Parietal lobe (tissue), 2 donors: ENCODE measurements around a stretch of chr6.

DNA sequence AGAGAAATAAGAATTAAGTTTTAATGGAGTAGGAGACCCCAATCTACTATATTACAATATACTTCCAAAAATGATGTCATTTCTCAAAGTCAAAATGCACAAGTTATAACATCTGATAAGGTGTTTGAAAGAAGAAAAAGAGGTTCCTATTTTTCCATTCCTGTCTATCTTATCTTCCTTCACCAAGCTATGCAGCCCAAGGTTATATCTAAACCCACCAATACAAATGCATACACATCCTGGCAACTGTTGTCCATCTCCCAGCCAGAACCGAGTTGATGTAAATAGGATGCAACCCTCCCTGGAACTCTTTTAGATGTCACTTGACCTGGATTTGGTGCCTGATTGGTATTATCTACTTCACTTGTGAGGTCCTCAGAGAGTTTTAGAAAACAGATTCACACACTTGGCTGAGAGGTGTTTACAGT, 10.5 kb downstream of the NEDD9 start:
- RAMPAGE, long total RNA = no peak

- RAMPAGE, long total RNA = no peak
Observed at GRCh38 chr6:11401985-11402195, 135.7 kb upstream of the TMEM170B start.

DNA sequence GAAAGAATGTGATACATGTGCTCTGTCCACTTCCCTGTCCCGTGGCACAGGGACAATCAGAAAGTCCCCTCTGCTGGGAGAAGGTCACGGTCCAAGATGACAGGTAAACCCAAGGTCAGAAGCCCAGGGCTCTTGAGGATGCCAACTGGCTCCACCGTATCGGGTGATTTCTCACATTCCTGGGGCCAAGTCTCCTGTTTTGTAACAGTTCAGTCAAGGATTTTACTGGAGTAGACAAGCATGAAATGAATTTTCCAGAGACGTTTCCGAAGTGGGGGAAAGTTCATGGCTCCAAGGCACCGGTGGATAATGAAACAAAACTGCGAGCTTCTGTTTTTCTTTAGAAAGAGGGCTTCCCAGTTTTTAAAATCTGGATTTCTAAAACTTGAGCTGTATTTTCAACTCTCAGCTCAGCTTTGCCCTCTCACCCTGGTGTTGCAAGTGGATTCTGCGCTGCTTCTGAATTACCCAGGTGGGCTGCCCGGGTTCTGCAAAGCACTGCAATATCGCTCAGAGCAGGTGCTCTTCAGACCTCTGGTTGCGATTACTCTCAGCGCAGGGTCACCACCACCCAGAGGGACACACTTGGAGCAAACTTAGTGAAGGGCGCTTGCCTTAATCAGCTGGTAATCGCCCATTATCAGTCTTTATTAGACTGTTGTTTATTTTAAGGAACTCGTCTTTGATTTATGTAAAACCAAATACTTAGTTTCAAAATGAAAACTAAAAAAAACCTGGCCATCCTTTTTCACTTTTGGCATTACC, 64.3 kb upstream of the TMEM170B start:
- RAMPAGE, long total RNA = no peak

DNA sequence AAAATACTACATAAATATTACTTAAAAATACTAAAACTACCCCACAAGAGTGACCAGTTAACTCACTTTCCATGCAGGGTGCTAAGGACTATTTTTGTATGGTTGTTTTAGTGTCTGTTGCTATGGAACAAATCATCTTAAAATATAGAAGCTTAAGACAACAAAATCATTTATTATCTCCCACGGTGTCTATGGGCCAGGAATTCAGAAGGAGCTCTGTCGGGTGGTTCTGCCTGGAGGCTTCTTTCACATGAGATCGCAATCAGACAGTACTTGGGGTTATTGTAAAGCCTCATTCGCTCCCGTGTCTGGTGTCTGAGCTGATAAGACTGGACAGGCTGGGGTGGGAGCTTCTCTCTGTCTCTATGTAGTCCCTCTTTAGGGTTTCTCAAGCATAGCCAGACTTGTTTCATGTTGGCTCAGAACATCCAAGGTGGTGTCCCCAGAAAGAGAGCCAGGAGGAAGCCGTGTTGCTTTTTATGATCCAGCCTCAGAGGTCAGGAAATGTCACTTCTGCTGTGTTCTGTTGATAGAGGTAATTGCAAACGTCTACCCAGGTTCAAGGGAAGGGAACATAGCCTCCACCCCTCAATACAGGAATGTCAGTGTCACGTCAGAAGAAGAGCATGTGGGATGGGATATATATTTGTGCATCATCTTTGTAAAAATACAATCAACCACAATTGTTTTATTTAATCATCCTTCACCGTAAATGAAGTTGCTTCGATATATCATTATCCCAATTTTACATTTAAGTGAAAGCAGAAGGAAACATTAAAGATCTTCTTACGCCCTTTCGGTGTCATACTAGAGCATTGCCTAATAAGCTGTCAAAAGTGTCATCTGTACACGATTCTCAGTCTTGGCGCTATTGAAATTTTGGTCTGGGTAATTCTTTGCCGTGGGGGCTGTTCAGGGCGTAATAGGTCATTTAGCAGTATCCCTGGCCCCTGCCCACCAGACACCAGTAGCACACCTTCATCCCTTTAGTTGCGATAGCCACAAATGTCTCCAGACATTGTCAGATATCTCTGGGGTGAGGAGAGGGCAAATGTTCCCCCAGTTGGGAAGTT, 40.7 kb upstream of the TMEM170B start:
- RAMPAGE, long total RNA = no peak

DNA sequence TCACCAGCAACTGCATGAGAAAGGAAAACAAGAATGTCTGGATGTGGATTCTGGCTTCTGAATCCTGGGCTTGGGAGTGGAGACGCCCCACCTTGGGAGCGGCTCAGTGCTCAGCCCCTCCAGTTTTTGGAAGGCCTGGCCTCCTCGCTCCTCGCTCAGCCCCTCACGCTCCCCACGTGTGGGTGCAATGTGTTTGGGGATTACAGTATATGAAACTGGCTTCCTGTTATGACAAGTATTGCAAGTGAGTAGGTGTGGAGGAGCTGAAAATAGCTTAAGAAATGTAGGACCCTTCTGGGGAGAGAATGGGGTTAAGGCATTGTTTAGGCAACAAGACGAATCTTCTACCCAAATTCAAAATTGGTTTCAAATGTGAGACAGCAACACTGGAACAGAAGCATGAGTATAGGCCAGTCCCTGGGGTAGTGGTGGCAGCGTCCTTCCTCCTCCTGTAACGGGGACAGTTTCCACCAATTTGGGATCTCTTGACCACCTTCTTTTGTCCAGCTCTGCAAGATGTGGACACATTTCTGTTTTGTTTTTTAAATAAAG, 66.9 kb downstream of the ADTRP start:
- RAMPAGE, long total RNA = no peak

- RAMPAGE, long total RNA = no peak
Observed at GRCh38 chr6:11785613-11786338, 7.2 kb upstream of the ADTRP start.

GRCh38 chr6:11938250-11939046, 73.7 kb upstream of the HIVEP1 start:
- RAMPAGE, long total RNA = no peak

DNA sequence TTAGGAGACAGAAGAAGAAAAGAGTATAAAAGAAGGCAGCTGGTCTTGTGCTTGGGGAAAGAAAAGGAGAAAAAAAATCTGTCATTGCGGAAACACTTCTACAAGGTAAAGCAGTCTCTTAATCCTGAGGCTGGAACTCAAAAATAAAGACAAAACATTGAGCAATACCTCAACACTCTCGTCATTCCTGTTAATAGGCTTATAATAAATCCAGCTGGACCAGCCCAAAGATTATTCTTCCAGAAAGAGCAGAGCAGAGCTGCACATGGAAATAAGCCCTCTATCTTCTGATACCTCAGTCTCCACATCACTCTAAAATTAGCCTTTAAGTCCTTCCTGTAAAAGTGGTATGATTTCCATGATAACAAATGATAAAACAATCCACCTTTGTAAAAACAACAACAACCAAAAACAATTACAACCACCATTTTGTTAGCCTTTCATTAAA, 62.0 kb upstream of the HIVEP1 start:
- RAMPAGE, long total RNA = no peak

DNA sequence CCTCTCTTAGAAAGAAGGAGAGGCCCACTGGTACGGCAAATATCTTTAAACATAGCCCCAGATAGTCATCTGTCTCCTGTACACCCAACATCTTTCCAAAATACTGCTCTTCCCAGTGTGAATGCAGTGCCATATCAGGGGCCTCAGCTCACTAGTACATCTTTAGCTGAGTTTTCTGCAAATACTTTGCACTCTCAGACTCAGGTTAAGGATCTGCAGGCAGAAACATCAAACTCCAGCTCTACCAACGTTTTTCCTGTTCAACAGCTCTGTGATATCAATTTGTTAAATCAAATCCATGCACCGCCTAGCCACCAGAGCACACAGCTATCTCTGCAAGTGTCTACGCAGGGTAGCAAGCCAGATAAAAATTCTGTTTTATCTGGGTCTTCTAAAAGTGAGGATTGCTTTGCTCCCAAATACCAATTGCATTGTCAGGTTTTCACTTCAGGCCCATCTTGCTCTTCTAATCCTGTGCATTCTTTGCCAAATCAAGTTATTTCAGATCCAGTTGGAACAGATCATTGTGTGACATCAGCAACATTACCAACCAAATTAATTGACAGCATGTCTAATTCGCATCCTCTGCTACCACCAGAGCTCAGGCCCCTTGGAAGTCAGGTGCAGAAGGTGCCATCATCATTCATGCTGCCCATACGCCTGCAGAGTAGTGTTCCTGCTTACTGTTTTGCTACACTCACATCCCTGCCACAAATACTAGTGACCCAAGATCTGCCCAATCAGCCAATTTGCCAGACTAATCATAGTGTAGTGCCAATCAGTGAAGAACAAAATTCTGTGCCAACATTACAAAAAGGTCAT, 112.2 kb downstream of the HIVEP1 start:
- RAMPAGE, long total RNA = no peak

DNA sequence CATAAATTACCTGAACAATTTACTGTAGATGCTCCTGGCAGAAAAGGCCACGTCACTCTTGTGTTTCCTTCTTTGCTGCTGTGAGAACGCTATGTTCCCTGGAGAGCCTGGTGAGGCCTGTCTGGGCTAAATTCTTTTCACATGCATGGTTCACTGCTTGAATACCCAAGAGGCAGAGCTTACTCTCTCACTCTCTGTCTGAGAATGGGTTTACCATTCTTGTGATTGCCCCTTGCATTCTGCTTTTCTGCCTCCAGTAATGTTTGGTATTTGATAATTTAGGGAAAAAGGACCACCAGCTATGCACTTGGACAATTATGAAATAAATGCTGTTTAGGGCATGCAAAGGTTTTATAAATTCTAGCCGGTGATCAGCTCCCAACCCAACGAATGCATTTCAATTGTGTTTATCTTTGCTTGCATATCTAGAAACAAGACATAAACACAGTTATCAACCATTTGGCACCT, 64.5 kb downstream of the EDN1 start:
- RAMPAGE, long total RNA = no peak

DNA sequence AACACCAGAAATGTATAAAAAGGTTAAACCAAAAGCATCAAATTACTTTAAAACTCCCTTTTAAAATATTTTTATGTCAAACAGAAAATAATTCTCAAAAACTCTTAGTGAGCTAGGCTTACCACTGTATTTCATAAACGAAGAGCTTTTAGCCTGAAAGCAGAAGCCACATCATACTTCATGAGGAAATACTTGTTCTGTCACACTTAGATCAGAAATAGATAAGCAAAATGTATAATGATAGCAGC, 70.0 kb upstream of the PHACTR1 start:
- RAMPAGE, long total RNA = no peak

DNA sequence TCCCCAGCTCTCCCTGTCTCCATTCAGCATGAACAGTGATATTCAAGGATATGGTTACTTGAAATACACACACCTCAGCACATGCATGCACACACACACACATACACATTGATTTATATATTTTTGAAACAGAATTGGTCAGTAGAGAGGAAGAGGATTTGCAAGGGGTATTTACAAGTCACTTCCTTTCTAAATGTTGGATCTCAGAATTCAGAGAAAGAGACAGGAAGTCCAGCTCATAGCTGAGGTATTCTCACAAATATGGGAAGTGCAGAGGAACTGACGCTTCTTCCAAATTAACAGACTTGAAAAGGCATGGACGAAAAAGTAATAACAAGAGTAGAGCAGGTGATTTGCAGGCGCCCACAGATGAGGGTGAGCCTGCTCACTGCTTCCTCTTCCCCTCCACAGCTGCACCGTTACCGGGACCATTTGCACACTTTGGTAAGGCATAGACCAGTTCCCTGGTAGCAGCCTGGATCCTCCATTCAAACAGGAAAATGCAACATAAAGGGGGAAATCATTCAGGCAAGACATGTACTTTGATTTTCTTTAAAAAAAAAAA, 246.4 kb downstream of the PHACTR1 start:
- RAMPAGE, long total RNA = no peak

DNA sequence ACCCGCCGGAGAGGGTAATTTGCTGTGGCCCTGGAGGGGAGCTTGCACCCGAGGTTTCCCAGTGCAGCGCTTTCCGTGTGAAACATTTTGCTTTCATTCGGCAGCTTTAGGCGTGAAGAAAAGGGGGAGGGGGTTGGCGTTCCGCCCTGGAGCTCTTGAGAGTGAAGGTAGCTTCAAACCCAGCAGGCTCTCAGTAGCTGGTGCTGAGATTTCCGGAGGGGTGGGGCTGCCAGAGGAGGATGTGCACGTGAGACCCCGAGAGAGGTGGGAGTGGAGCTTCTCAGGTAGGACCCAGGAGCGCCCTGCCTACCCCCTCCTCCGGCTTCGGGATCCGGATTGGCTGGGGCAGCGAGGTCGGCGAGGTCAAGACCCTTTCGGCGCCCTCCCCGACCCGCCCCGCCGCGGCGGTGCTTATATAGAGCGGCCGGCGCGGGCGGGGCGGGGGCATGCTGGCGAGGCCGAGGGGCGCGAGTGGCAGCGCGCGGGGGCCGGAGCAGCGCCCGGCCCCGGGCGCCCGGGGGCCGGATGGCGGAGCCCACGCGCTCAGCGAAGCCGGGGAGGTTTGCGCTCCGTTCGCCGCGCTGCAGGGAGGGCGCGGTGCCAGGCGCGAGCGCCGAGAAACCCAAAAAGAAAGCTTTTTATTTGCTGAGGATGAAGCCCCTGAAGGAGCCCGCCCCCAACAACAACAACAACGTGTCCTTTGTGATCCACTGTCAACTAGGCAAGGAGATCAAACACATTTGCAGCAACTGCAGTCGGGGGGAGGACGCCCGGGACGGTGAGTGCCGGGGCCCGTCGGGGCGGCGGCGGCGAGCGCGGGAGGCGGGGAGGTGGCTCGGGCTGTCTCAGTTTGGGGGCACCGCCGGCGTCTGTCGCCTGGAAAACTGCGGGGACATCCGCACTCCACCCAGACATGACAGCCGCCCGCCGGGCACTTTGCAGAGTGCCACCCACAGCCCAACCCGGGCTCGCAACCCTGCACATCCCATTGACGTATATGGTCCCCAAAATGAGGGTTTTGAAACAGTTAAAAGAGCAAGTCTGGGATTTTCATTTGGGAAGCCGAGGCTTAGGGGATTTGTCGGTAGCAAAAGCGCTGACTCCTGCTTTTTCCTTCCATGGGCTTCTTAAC, 297.2 kb downstream of the PHACTR1 start:
- RAMPAGE, long total RNA = no peak

- RAMPAGE, long total RNA = no peak
Observed at GRCh38 chr6:13271920-13273129, 56.0 kb downstream of the TBC1D7 start.

DNA sequence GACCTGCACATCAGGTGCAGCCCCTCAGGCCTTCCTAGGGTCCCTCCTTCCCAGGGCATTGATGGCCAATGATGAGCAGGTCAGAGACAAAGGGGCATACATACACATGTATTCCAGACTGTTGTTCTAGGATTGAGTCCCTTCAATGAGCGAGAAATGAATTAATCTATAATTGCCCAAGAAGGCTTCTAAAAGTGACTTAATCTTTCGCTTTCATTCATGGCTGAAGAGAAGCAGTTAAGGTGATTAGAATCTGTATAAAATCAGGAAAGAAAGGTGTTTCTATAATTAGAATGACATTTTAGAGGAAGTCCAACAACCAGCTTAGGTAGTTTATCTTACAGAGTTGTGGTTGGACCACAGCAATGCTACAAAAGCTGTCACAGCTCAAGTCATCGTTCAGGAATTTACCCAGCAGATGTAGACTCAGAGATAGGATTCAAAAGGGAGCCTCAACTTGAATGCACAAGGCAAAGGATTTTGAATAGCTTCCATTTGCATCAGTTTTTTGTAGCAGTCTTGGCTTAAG, 27.0 kb upstream of the TBC1D7 start:
- RAMPAGE, long total RNA = no peak

- RAMPAGE, long total RNA = no peak
Observed at GRCh38 chr6:13455378-13456140, 31.8 kb downstream of the GFOD1 start.

DNA sequence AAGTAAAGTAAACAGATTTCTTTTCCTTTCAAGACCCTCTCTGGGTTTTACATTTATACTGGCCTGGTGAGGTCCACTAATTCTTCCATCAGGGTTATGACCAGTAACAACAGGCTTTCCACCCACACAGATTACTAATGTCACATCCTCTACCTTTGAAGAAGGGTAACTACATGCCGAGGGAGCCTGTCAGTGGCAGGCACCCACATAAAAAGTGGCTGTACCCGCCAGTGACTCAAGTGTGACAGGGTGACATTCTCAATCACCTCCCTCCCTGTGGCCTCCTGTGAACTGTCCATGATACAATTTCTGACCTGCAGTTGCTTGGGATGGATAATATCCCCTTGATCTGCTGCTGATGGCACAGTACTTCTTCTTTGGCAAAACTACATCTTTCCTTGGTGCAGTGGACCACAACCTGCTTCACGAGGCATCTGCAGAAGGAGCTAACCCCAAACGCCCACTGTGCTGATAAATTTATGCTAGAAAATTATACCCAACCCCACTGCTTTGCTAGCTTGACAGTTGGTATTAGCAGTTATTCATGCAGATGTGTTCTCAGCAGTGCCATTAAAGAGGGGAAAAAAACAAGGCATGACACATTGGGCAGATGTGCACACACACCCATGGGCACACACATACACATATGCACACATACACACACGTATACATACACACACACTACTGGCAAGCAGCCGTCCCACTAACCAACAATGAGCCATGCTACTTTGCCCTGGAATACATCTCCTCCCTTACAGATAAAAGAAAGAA, 20.9 kb downstream of the GFOD1 start:
- RAMPAGE, long total RNA = no peak

DNA sequence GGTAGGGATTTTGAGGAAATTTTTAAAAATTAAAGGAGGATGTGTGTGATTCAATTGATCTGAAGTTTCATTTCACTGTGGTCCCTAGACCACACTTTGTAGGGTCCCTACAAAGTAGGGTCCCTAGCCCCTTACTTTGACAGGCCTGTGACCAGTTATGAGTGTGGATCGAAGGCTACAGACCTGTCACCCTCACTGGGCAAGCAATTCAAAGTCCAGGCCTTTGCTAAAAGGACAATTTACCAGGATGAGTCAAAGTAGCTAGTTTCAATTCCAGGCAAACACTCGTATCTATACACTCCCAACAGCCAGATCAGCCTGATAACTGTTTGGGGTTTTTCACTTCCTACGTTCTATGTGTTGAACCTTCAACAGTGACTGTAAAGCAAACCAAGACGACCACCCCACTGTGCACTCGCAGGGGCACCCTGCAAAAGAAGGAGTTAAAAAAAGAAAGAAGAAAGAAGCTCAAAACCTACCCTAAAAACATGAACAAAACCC, 3.3 kb downstream of the GFOD1 start:
- RAMPAGE, long total RNA = no peak

DNA sequence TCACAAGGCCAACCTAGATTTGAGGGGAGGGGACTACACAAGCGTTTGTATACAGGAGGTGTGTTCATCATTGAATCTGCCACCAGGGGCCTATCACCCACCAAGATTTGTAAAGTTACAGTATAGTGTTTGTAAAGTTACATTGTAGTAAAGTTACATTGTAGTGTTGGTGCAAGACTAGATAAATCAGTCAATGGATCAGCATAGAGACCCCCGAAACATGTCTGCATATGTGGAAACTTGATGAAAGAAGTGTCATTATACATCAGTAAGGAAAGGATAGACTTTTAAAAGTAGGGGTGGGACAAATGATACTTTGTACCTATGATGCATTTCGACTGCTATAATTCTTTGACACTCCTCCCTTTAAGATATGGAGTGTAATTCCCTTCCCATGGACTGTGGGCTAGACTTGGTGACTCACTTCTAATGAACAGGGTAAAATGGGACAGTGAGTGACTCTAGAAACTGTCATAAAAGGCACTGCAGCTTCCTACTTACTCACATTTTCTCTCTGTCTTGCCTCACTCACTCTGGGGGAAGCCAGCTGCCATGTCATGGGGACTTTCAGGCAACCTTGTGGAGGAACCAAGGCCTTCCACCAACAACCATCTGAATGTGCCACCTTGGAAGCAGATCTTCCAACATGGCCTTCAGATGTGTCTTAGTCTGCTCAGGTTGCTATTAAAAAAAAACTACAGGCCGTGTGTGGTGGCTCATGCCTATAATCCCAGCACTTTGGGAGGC, 12.7 kb upstream of the GFOD1 start:
- RAMPAGE, long total RNA = no peak

DNA sequence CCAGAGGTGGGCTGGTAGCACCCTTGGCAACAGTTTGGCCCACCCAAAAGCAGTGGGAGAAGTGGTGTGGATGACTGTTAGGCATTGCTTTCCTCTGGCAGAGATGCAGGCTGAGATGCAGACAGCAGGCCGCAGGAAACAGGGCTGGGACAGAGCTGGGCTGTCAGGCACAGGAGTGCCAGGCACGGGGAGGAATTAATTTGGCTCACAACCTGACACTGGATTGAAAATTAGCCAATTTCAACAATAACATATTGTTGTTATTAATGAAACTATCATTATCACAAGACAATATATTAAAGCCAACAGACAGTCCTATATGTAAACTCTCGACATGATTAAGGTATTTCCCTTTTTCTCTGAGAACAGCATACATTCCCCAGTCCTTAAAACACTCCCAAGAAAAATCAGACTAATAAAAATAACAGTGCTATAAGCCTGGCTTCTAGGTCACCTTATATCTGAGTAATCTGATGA, 15.6 kb upstream of the SIRT5 start:
- RAMPAGE, long total RNA = no peak